Mesenchymal stem cell of adipose (primary cell): ENCODE measurements around a stretch of chr16.

DNA sequence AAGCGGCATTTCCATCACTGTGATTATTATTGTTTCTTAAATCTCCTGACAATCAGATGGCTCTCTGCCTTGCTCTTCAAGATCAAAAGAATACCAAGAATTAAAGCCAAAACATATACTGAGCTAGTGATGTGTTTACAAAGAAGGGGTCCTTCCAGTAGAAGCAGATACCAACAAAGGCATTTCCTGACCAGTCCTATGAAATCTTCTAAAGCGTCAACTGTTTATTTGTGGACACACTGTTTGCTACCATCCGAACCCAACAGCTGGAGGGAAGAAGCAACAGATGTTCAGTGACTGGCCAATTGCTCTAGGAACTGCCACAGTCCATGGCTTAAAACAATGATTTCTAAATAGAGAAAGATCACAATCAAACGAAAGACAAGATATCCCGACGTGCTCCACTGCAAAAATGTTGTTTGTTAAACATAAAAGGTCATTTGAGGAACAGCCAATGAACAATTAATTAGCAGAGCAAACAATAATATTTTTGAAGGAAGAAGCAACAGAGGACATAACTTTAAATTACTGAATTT lies 17.4 kb downstream of the USP31 start:
- CAGE, long polyA plus RNA: no peak

- CAGE, long polyA plus RNA: no peak
Observed at GRCh38 chr16:23146918-23147771, 2.1 kb downstream of the USP31 start.

DNA sequence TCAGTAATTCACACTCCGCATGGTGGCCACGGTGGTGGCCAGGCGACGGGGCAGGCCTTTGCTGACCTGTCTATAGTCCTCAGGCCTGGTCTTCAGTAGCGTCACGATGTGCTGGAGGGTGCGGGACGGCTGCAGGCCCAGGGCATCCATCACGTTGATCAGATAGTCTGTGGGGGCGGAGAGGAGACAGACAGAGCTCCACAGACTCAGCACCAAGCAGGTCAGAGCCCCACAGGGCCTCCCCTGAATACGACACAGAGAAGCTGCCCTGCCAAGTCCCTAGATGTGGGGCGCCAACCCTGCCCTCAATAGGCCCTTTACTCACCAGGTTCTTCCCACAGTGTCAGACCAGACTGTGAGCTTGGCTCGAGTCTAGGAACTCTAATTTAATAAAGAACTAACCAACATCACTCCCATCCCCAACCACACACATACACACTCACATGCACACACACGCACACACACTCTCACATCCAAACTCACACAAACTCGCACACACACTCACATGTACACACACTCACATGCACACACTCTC lies 64.0 kb downstream of the COG7 start:
- CAGE, long polyA plus RNA: no peak

- CAGE, long polyA plus RNA: no peak
Observed at GRCh38 chr16:23393127-23393515, 59.9 kb downstream of the COG7 start.

GRCh38 chr16:23464811-23465671 lies 12.1 kb upstream of the COG7 start:
- CAGE, long polyA plus RNA: no peak

DNA sequence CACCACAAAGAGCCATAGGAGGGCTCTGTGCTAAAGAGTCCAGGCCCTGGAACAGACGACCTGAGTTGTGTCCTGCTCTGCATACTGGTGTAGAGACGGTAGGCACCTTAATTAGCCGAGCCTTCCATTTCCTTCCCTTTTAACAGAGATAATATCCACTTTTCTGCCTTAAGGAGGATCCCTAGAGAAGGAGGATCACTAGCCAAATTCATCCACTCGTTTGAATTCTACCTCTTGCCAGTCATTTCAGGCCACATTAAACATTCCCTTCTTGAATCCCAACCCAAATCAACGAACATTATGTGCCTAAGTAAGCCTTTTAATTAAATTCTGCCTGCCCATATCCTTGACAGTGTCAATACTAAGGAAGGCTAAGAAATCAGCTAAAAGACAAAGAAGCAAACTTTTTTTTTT lies 21.0 kb upstream of the COG7 start:
- CAGE, long polyA plus RNA: no peak

DNA sequence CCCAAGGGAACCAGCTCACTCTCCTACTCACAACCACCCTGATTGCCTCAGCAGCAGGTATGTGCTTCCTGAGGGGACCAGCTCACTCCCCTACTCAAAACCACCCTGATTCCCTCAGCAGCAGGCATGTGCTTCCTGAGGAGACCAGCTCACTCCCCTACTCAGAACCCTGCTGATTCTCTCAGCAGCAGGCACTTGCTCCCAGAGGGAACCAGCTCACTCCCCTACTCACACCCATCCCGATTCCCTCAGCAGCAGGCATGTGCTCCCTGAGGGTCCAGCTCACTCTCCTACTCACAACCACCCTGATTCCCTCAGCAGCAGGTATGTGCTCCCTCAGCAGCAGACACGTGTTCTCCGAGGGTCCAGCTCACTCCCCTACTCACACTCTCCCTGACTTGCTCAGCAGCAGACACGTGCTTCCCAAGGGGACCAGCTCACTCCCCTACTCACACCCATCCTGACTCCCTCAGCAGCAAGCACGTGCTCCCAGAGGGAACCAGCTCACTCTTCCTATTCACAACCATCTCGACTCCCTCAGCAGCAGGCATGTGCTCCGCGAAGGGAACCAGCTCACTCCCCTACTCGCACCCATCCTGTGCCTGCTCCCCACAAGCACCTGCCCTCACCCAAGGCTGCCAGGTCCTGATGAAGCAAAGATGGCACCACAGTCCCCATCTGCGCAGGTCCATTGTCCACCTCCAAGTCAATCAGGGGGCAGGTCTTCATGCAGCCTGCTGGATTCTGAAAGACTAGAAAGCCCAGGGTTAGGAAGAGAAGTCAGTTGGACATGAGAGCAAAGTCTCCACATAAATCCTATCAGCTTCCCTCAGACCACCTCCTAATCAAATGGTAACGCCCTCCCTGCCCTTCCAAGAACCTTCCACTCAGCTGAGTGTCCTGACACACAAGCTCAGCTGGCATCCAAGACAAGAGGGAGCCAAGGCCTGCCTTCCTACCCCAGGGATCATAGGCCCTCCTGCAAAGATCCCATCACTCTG lies 26.4 kb upstream of the COG7 start:
- CAGE, long polyA plus RNA: no peak

GRCh38 chr16:23485972-23486352 lies 24.3 kb downstream of the GGA2 start:
- CAGE, long polyA plus RNA: no peak

GRCh38 chr16:23488043-23488622 lies 22.2 kb downstream of the GGA2 start:
- CAGE, long polyA plus RNA: no peak

GRCh38 chr16:23505972-23507380 lies 3.8 kb downstream of the GGA2 start:
- CAGE, long polyA plus RNA: no peak

- CAGE, long polyA plus RNA: no peak
Observed at GRCh38 chr16:23514833-23515253, 4.5 kb upstream of the GGA2 start.

DNA sequence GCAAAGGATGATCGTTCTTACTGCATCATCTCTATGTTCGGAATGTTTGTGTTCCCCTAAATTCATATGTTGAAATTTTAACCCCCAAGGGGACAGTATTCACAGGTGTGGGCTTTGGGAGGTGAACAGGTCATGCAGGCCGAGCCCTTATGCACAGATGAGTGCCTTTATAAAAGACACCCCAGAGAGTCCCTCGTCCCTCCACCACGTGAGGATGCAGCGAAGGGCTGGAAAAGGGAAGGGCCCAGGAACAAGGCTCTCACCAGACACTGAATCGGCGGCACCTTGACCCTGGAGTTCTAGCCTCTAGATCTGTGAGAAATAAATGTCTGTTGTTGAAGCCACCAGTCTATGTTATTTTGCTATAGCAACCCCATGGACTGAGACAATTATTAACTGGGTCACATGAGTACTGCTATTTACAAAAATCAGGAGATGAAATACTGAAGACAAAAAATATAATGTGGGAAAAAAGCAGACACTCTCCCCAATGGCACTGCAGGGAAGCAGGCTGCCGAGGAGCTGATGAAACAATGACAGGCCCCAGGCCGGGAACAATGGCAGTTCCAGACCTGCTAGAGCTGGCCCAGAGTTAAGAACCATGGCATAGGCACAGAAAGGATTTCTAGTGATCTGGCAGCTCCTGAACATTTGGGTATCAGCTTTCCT lies 17.7 kb upstream of the GGA2 start:
- CAGE, long polyA plus RNA: no peak

GRCh38 chr16:23837626-23838167 lies 1.9 kb downstream of the PRKCB start:
- CAGE, long polyA plus RNA: no peak

DNA sequence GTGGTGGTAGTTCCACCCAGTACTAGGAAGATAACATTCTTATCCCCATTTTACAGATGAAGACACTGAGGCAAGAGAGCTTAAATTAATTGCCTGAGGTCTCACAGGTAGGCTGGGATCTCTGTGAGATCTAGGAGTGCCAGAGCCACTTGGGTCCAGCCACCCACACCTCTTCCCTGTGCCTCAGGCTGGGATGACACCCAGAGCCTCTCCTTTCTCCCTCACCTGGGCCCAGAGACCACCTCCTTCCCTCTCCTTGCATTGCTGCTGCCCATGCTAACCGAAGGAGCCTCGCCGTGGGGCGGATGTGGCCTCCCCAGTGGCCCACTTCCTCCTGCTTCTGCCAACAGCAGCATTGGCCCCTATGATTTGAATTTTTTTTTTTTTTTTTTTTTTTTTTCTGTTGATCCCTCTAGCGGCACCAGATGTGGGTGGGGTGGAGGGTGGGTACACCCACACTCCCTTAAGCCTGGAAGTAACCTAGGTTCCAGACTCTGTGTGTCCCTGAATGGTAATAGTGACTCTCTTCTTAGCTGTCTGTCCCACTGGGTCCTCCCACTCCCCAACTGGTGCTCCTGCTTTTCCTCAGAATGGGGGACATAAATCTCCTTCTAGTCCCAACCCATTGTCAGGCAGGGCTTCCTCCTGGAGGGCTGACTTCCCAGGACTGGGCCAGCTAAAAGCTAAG lies 114.1 kb downstream of the PRKCB start:
- CAGE, long polyA plus RNA: no peak

DNA sequence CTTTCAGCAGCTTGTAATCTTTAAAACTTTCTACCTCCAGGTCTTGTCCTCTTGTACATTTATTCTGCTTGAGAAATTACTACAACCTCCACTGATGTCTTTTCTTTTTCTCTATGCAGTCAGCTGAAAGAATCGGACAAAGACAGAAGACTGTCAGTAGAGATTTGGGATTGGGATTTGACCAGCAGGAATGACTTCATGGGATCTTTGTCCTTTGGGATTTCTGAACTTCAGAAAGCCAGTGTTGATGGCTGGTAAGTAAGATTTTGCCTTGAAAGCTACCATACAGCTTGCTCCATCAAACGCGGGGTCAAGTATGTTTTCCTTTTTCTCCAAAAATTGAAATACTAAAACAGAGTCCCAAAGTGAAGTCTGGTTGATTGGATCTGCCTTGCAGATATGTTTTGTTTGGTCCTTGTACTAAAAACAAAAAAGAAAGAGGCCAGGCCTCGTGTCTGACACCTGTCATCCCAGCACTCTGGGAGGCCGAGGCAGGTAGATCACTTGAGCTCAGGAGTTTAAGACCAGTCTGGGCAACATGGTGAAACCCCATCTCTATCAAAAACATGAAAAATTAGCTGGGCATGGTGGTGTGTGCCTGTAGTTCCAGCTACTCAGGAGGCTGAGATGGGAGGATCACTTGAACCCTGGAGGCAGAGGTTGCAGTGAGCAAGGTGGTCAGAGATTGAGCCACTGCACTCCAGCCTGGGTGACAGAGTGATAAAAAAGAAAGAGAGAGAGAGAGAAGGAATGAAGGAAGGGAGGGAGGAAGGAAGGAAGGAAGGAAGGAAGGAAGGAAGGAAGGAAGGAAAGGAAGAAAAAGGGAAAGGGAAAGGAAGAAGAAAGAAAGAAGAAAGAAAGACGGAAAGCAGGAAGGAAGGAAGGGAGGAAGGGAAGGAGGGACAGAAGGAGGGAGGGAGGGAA lies 161.8 kb upstream of the CACNG3 start:
- CAGE, long polyA plus RNA: no peak

DNA sequence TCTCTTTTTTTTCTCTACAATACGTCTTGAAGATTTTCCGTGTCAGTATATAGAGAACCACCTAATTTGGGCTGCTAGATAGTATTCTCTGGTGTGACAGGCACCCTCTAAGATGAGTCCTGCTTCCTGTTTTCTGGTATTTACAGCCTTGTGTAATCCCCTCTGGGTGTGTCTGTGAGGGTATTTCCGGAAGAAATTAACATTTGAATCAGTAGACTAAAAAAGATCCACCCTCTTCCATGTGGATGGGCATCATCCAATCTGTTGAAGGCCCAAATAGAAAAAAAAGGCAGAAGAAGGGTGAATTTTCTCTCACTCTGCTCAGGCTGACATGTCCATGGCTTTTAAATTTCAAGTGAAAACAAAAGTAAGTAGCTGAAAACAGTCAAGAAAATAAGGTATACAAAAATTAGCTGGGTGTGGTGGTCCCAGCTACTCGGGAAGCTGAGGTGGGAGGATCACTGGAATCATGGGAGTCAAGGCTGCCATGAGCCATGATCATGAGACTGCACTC lies 119.5 kb upstream of the RBBP6 start:
- CAGE, long polyA plus RNA: no peak

- CAGE, long polyA plus RNA: no peak
Observed at GRCh38 chr16:24538677-24539480, 487 bp upstream of the RBBP6 start.

GRCh38 chr16:24571031-24571382 lies 31.6 kb downstream of the RBBP6 start:
- CAGE, long polyA plus RNA: no peak

DNA sequence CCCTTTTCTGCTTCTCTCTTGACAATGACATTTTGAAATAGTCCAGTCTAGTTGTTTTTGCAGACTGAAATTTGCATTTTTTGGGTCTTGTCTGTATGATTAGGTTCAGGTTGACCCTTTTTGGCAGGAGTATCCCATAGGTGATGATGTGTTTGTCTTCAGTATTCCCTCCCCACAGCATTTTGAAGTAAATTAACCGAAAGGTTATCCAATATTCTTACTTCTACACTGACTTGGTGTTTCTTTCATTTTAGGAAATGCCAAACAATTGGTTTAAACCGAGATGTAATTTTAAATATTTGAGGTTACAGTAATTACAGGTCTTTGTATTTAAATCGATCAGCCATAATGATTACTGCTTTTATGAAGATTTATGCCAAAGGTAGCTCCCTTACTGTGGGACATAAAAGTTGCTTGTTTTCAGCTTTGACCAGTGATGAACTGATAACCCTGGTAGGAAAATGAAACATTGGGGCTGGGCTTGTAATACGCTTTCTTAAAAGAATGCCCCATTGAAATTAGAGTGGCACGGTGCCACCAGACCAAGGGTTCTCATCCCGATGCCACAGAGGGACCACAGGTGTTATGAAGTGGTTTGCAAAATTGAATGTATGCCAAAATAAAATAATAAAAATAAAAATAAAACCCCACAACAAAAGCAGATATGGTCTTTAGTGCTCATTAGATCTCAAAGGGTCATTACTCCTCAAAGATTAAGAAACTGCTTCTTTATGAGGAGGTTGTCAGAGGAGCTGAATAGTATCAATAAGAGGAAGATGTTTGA lies 7.3 kb downstream of the TNRC6A start:
- CAGE, long polyA plus RNA: no peak

DNA sequence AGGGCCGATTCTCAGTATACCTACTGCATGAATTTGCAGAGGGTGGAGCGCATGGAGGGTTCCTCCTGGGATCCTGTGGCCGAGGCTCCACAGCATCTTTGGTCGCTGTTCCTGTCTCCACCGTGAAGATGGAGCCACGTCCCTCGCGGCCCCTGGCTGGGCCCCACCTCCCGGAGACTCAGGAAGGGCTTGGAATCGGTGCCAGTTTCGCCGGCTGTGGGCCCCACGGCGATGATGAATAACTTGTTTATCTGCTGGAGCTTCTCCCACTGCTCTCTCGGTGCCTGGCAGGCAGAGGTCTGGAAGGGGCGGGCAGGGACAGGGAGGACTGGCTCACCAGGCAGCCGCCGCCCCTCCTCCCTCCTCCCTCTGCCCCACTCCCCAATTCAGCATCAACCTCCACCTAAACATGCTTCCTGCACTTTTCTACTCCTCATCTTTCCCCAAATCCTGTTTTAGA lies 8.1 kb downstream of the SLC5A11 start:
- CAGE, long polyA plus RNA: no peak